ENCODE measurements around a stretch of chr14.

GRCh38 chr14:67566863-67567485, 33.1 kb downstream of the PIGH start:
- PRO-cap, result no peak
- RAMPAGE, long total RNA, 4 experiments, result no peak in any of the 4 experiments

DNA sequence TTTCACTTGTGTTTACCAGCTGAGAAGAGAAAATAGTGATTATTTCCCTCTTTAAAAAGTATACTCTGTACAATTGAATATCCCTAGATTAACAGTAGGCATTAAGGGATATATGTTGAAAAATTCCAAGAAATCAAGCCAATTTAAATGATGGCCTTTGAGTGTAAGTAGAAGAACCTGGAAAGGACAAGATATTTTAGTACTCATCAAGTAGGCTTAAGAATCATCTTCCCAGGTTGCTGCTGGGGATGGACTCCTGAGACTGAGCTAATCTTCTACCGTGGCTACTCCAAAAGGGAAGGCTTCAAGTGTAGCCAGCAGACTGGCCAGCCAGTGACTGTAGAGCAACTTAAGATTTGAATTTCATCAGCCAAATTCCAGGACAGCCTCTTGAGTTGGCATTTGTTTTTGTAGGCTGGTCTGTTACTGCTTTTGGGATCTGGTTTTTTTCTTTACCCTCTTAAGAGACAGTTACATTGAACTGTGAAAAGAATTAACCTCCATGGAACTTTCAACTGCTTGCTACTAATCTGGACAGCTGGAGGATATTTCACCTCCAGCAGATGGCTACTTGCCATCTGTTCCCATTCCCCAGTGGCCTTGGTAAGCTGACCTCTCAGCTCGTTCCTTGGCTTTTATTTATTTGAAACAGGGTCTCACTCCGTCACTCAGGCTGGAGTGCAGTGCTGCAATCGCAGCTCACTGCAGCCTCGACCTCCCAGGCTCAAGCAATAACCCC, 20.8 kb downstream of the VTI1B start:
- PRO-cap, result no peak
- RAMPAGE, long total RNA, 4 experiments, result no peak in any of the 4 experiments

- PRO-cap, result no peak
- RAMPAGE, long total RNA, 4 experiments, result no peak in any of the 4 experiments
These were observed 268.9 kb downstream of the RAD51B start for GRCh38 chr14:68088303-68089031.

- PRO-cap, result no peak
- RAMPAGE, long total RNA, 4 experiments, result no peak in any of the 4 experiments
These were observed 325.5 kb downstream of the RAD51B start for GRCh38 chr14:68145070-68145465.

DNA sequence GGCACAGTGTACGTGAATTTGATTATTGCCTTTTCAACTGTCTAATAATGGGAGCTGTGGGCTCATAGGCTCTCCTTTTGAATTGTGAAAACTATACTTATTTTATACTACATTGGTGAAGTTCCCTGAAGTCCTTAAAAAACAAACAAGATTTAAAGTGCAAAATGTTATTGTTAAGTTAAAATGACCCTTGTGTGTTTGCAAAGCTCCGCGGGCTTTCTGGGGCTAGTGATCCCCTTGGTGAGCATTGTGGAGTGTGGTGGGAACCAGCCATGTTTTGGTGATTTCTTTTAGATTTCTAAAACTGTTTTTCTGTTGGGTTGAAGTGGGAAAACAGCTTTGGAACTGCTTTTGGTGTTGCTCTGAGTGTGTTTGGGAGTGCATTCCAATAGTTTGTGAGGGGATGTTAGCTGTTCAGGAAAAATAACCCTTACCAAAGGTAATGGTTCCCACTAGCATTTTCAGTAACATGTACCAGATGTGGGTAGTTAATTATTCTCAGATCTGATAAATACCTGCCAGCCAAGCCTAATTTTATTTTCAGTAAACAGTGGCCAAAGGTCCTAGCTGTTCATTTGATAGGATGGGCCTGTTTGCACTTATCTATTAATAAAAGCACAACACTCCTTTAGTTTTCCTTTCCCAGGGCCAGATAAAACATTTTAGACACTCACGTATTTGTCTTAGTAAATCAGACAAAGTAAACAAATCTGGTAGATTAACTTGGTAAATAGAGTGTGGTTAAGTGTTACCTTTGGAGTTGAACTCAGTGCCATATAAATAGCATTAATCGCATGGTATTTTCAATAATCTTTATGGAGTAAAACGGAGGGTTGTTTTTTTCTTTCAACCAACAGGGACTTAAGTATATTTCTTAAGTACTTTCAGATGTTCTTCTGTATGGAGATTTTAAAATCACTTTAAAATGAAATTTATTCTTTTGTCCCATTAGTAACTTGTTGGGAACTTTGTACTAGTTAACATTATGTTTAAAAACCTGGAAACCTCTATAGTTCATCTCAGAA, 345.1 kb downstream of the RAD51B start:
- PRO-cap, result no peak
- RAMPAGE, long total RNA, 4 experiments, result no peak in any of the 4 experiments

DNA sequence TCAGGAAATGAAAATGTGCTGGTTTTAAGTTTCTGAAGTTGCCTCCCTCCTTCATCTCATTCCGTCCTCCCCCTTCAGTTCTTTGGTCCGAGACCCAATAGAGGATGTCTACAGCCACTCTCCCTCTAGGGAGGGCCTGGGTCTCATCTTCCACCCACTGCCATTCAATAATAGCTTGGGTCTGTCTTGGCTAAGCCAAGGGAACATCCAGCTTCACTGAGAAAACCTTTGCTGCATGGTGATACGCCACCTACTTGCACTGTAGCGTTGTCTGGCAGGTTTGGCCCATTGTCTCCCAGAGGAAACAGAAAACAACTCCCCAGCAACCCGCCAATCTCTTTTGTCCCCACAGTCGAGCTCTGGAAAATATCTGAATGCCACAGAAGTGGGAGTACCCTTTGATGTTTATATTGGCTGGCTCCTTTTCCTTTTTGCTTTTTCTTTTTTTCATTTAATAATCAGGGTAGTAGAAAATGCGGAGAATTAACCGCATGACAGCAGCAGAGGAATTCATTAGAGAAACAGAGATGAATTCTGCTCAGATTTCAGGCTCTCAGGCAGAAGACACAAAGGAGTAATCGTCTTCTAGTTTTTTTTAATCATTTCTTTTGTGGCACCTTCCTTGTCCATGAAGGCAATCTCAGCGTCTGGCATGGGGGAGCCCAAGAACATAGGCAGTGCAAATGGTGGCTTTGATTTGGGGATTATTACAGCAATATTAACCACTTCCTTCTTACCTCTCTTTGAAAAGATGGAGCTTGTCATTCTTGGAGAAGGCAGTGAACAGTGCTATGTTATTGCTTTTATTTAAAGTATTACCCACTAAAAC, 380.2 kb downstream of the RAD51B start:
- PRO-cap, result no peak
- RAMPAGE, long total RNA, 4 experiments, result no peak in any of the 4 experiments

- PRO-cap, result no peak
- RAMPAGE, long total RNA, 4 experiments, result no peak in any of the 4 experiments
These were observed 420.5 kb downstream of the RAD51B start for GRCh38 chr14:68239927-68240592.

DNA sequence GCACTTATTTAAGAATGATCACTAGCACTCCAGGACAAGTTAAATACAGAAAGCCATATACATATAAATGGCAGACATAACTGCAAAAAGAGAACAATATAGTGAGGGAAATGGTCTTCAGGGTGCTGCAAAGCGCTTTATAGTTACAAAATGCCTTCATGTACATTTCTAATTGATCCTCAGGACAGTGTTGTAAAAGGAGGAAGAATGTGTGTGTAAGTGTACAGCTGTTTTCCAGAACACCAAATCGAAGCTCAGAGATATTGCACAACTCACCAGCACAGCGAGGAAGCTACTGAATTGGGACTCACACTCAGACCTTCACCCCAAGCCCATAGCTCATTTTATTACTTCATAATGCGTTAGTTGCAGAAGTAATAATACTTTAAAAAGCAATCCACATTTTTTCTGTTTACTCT, 428.2 kb downstream of the RAD51B start:
- PRO-cap, result no peak
- RAMPAGE, long total RNA, 4 experiments, result no peak in any of the 4 experiments

GRCh38 chr14:68268018-68268561, 448.5 kb downstream of the RAD51B start:
- PRO-cap, result no peak
- RAMPAGE, long total RNA, 4 experiments, result no peak in any of the 4 experiments

DNA sequence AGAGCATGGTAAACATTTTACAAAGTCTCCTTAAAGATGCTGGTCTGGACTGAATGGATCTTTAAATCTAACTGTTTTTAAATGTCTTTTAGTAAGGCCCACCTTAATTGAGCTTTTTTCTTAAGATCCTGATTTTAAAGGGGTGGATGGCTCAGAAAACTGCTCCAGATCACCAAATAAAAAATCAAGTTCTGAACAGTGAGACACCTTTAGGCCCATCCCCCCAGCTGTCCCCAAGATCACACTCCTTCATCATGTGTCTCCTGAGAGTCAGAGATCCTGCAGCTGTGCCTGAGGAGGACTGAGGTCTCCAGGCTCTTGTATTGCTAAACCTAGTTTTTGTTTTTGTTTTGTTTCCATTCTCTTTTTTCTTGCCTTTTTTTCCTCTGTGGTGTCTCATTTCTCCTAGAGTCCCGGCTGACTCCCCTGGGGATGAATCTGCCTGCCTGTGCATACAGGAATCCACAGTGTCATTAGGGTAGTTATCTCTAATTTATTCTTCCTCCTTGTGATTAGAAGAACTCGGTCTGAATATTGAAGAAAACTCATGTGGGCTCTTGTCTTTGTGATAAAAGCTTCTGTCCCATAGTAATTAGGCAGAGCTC, 343.4 kb downstream of the ZFP36L1 start:
- PRO-cap, result no peak
- RAMPAGE, long total RNA, 4 experiments, result no peak in any of the 4 experiments

GRCh38 chr14:68495224-68495748, 297.6 kb downstream of the ZFP36L1 start:
- PRO-cap, result no peak
- RAMPAGE, long total RNA, 4 experiments, result no peak in any of the 4 experiments

GRCh38 chr14:68587009-68587874, 205.6 kb downstream of the ZFP36L1 start:
- PRO-cap, result no peak
- RAMPAGE, long total RNA, 4 experiments, result no peak in any of the 4 experiments

DNA sequence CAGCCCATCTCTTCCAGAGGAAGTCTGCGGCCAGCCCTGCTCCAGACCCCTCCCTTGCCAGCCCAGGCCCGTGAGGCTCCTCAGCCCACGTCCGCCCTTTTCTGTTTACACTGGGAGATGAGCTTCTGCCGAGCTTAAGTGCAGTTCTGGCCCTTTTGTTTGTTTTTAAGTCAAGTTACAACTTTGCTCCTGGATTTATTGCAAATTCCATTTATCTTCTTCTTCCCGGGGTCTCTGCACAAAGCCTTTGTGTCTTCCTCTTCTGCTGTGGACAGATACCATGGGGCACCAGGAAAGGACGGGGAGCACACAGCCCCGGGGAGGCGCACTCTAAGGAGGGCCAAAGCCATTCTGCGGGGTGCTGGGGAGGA, 185.4 kb downstream of the ZFP36L1 start:
- PRO-cap, result no peak
- RAMPAGE, long total RNA, 4 experiments, result no peak in any of the 4 experiments

- PRO-cap, result no peak
- RAMPAGE, long total RNA, 4 experiments, result no peak in any of the 4 experiments
These were observed 113.1 kb downstream of the ZFP36L1 start for GRCh38 chr14:68679695-68680231.

GRCh38 chr14:68705871-68706540, 86.9 kb downstream of the ZFP36L1 start:
- PRO-cap, result no peak
- RAMPAGE, long total RNA, 4 experiments, result no peak in any of the 4 experiments

- PRO-cap, result no peak
- RAMPAGE, long total RNA, 4 experiments, result no peak in any of the 4 experiments
These were observed 17.9 kb downstream of the ZFP36L1 start for GRCh38 chr14:68774942-68775292.

DNA sequence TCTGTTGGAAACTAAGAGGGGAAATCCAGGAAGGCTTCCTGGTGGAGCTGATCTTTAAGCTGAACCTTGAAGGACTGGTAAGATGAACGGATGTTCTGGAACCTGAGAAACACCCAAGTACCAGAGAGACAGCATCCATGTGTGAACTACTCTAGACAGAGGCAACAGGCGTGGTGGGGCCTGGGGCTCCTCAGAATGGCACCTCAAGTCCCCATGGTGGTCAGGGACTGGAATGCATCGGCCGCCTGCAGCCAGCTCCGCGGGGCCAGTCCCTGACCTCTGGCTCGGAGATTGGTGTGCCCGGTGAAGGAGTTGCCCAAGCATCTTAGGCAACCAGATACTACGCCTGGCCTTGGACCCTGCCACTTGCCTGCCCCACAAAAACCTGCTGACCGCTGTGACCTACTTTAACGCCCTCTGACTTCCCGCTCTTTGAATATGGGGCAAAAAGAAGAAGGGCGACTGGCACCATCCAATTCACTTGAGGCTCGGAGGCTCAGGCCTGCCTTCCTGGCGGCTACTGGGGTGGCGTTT, 22.9 kb upstream of the ZFP36L1 start:
- PRO-cap, result no peak
- RAMPAGE, long total RNA, 4 experiments, result no peak in any of the 4 experiments

DNA sequence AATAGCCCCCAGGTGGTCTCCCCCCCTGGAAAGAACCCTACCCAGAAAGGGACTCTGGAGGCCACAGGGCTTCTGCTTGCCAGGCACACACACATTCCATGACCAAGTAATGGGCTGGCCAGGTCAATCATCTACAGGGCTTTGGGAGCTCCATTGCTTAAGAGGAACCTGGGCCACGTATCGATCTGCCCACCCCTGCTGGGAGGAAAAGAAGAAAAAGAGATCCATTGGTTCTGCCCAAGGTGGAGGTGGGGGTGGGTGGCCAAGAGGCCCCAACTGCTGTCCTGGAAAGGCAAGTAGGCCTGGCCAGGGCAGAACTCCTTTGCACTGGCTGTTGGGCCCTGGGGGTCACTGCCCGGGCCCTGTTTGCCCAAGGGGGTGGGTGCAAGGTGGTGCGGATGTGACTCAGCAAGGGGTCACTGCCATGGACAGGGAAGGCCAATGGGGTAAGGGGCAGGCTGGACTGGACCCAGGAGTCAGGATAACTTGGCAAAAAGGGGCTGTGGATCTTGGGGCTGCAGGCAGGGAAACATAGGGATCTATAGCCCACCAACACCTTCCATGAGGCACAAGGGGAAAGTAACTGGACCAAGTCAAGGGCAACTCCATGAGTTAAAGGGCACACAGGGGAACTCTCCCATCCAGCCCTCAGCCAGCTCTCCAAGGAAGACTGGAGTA, 31.0 kb upstream of the ZFP36L1 start:
- PRO-cap, result no peak
- RAMPAGE, long total RNA, 4 experiments, result no peak in any of the 4 experiments

GRCh38 chr14:68825702-68826312, 32.9 kb upstream of the ZFP36L1 start:
- PRO-cap, result no peak
- RAMPAGE, long total RNA, 4 experiments, result no peak in any of the 4 experiments

- PRO-cap, result no peak
- RAMPAGE, long total RNA, 4 experiments, result no peak in any of the 4 experiments
These were observed 84.2 kb upstream of the ZFP36L1 start for GRCh38 chr14:68876933-68877526.